Mesangial cell (primary cell): ENCODE results near the gene PUS10.

GRCh38 chr2:55922245-55922821 is 1.2 kb downstream of the EFEMP1 start:
- RAMPAGE, long total RNA, result no peak

DNA sequence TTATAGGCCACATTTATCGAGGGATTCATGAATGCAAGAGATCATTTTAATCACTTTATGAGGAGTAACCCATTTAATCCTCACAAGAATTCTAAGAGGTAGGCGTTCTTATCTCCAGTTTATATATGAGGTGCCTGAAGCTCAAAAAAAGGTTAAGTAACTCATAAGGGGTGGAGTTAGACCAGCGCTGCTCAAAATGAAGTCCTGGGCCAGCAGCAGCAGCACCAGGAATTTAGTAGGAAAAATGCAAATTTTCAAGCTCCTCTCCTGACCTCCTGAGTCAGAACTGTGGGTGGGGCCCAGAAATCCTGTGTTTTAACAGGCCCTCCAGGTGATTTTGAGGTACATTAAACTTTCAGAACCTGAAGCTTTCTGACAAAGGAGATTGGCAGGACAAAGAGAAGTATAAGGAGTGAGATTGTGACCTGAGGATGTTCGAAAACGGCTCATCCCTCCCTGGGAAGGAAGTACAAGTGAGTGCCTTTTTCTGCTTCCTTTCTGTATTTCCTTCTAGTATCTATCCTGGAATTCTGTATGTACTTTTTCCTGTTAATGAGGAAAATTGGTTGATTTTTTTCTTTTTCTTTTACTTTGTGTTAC is 66.0 kb upstream of the CCDC85A start:
- RAMPAGE, long total RNA, result no peak

GRCh38 chr2:56448908-56449397 is 265.2 kb downstream of the CCDC85A start:
- RAMPAGE, long total RNA, result no peak

GRCh38 chr2:58039055-58039601 is 7.5 kb upstream of the VRK2 start:
- RAMPAGE, long total RNA, result no peak

DNA sequence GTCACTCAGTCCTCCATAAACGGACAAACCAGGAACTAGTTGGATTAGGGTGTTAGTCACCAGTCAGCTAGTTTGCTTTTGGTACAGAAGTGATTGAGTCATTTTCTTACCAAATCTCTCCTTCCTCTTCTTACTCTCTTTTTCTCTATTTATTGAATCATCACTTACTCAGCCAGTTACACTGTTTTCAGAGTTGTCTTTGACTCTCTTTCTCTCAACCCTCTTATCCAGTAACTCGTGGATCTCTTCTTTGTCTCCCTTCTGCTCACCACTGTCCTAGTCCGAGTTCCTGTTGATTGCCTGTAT is 61.4 kb downstream of the VRK2 start:
- RAMPAGE, long total RNA, result no peak

DNA sequence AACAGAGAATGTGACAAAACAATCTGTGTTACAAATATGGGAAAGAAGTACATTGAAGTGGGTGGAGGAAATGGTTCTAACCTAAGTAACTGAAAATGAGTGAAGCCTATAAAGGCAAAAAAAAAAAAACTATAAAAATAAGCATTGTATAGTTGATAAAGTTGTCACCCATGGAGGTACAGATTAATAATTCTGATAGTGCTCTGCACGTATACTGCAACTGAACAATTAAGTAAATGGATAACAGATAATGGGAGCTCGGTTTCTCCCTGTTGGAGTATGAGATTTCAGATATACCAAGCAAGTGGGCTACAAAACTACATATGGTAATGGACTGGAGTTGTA is 22.6 kb downstream of the FANCL start:
- RAMPAGE, long total RNA, result no peak

- RAMPAGE, long total RNA, result no peak
Measured at GRCh38 chr2:58540635-58541153, 299.6 kb upstream of the FANCL start.

DNA sequence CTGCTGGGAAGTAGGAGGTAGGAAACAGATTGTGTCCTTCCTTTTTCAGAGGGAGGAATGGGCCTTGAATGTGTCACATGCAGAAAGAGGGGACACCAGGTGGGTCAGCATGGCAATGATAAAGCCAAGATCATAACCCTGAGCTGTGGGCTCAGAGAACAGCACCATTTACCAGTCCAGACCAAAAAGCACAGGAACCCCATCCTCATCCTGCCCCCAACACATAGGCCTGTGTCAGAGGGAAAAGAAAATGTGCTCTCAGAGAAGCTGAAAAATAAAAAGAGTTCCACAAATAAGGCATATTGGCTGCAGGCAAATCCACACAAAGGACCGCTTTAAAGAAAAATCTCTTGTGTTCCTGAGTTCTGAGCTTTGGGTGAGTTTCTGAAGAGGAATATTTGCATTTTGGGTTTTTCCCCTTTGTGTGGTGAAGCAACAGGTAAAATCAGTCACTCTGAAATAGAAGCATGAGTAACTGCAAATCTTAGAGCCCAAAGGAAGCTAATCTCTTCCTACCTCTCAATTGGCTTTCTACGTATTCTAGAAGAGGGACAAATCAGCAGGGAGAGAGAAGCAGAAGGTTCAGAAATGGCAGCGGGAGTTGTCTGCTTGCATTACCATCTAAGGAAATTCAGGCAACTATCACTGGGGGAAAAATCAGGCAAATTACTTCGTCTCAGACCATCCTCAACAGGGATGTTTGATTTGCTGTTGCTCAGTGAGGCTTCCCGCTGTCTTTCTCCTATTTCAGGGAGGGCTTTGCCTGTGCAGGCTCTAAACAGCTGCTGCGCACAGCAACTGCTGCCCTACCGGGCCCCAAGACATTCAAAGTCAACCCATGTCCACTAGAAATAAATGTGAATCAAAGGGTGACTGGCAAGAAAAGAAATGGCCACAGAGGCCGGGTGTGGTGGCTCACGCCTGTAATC is 106.7 kb downstream of the BCL11A start:
- RAMPAGE, long total RNA, result no peak

DNA sequence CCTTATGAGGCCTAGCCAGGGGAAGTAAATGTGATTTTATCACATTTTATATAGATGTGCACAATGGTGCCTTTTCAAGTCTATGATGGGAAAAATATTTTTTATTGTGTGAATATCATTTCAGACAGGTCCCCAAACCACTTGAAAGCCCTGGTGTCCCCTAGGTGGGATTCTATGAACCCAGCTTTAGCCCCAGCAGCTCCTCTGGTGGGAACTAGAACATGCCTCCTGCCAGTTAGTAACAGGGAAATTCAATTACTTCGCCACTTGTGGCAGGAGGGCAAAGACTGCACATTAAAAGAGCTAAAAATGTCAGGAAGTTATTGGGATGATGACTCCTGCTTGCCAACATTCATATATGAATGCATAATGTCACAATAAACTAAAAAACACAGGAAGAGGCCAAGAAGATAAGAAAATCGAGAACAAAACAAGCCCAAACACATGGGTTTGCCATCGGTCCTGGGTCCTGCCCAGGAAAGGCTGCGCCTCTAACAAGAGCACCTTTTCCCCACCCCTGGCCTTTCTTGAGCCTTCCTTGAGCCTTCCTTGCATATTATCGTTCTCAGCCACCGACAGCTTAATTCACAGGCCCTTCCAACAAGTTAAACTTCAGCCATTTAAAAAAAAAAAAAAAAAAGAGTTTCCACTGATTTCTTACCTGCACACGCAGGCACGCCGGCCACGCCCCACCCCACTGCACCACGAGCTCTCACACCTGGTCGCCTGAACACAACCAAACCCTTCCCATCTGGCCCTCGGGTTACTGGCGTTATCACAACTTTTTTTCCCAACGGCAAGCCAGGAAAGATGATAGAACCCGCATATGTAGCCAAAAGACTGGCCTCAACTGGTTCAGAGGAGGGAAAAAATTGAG is 23.5 kb downstream of the BCL11A start:
- RAMPAGE, long total RNA, result no peak

- RAMPAGE, long total RNA, result no peak
Measured at GRCh38 chr2:60531762-60532359, 21.6 kb downstream of the BCL11A start.

GRCh38 chr2:60551627-60552247 is 1.7 kb downstream of the BCL11A start:
- RAMPAGE, long total RNA, result no peak

- RAMPAGE, long total RNA, result no peak
Measured at GRCh38 chr2:60555409-60555814, 2.0 kb upstream of the BCL11A start.

GRCh38 chr2:60555815-60556201 is 2.4 kb upstream of the BCL11A start:
- RAMPAGE, long total RNA, result no peak

- RAMPAGE, long total RNA, result no peak
Measured at GRCh38 chr2:60556604-60557054, 3.2 kb upstream of the BCL11A start.

DNA sequence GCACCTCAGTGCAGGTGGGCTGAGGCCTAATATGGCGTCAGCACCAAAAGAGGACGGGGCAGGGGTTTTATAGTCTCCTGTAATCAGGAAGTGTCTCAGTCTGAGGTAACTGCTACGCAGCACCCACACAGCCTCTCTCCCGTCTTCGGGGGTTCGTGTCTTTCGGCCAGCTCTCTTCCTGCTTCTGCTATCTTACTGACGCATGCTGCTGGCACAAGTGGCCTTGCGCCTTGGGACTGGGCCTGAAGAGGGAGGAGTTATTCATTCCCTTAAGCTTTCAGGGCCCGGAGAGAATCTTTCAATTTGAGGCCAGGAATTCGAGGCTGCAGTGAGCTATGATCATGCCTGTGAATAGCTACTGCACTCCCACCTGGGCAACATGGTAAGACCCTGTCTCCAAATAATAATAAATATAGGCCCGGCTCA is 14.5 kb upstream of the PAPOLG start:
- RAMPAGE, long total RNA, result no peak

GRCh38 chr2:61017783-61018467 is at the start of gene PUS10:
TSS of gene PUS10 (minus strand) at chr2:61018255.
- RAMPAGE, long total RNA, result no peak

GRCh38 chr2:61179569-61180489 is 17.8 kb downstream of the C2orf74 start:
- RAMPAGE, long total RNA, result no peak

- RAMPAGE, long total RNA, result no peak
Measured at GRCh38 chr2:61314353-61314786, 152.4 kb downstream of the C2orf74 start.

DNA sequence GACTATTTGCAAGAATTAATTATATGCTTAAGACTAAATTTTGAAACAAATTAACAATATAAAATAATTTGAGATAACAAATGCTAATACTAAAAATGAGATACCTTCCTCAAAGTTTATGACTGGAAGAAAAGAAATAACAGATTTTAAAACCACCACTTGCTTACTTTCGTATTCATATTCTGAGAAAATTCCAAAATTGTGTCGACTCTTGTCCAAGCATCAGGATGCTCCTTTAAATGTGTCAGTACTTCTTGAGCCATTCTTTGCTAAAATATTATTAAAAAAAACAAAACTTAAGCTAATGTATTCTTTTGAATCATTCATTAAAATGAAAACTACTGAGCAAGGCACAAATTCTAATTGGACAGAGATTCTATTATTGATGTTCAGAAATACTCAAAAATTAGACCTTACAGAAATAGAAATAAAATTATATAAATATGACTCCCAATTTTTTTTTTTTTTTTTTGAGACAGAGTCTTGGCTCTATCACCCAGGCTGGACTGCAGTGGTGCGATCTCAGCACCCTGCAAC is 11.8 kb downstream of the XPO1 start:
- RAMPAGE, long total RNA, result no peak

DNA sequence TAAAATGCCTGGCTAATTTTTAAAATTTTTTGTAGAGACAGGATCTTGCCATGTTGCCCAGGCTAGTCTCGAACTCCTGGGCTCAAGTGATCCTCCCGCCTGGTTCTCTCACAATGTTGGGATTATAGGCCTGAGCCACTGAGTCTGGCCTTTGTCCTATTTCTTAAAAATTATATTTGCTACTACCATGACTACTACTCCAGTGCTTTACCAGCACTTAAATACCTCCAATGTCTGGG is 147.3 kb downstream of the FAM161A start:
- RAMPAGE, long total RNA, result no peak